ENCODE measurements around a stretch of chr5.

DNA sequence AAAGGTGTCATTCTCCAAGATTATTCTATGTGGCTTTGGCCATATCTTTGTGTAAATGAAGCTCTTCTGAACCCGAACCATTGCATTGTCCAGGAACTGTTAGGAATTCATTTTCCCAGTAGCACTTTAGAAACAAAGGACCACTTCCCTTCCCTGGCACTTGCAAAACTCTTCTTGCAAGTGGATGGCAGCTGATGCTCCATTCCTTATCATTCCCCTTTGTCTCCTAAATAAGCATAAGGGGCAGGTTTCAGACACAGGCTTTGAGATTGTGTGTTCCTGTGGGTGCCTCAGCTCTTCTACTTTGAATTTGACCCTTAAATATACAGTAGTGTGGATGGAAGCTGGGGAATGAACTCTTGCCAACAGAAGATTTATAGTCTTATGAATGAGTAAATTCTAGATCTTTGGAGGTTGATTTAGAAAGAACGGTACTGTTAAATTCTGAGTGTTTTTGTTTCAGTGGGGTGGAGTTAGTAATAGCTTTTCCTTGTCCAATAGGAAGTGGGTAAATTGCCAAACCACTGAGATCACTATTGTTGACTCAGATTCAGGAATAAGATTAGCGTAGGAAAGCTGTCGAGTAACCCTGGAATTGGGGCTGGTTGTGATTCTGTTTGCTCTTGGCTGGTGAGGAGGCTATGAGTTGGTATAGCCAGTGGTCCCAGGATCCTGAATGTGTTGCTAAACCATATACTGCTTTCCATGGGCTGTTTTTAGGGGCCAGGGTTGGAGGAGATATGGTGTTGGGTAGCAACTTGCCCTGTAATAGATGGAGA, 155.5 kb downstream of the ARHGAP26 start:
- PRO-cap, 4 experiments, result peak in 1 of 4 experiments; most common plus-strand start position 559 of the sequence (in 1); most common minus-strand start position 301 of the sequence (in 1)
- RAMPAGE, long total RNA, 2 experiments, result no peak in any of the 2 experiments
- RRBS, result no CpG with 5 or more reads among the region's 4 CpGs

DNA sequence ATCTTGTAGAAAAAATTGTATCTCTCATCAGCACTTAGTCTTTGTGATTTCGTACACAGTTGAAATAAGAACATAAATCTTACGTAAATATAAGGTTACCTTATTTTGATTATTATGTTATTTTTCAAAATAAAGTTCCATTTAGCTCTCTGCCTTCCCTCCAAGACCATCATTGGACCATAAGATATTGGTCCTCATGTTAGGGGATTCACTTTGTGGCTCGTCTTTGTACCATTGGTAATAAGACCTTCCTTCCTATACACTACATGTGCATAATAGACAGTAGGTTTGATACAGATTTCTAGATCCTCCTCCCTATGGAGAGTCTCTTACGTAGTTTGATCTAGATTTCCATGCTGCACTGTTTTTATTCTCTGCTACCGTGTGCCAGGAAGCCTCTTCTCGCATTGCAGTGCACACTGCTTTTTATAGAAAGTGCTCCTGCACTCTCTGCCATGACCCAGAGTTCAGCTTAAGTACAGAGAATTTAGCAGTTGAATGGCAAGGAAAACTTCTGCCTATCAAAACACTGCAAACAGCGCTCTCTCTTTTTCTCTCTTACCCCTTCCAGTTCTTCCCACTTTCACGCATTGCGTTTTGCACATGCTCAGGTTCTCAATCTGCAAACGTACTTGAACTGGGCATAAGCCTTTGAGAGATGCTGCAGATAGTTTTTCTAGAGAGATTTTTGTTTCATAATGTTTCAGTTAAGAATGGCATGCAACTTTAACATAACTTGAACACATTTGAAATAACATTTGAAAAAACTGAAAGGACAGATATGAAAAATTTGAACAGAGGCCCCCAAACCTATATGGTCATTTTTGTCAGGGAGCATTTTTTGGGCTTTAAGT, 187.3 kb downstream of the ARHGAP26 start:
- PRO-cap, 4 experiments, result no peak in any of the 4 experiments
- RAMPAGE, long total RNA, 2 experiments, result start-site peak on the plus strand in 1 of 2 experiments, centred at position 562 of the sequence, 5 reads per replicate
- RRBS, result no CpG with 5 or more reads among the region's 10 CpGs

DNA sequence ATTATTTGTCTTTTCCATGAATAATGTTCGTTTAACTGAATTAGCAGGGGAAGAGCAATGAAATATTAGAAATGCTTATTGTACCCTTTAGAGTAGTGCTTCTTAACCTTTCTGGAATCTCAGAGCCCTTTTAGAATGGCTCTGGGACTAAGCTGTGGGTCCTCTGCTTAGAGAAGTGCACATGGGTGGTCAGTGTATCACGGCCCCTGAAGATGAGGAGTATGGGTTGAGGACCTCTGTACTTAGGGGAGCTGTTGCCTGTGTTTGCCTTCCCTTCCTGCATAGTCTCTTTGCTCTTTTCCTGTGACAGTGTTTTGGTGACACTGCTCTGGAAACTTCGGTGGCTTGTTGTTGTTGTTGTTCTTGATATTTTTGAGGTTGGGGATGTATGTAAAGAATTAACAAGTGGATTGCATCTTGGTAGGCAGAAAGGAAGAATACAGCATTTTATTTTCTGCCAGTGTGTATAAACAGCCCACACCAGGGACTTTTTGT, 199.4 kb downstream of the ARHGAP26 start:
- PRO-cap, 4 experiments, result no peak in any of the 4 experiments
- RAMPAGE, long total RNA, 2 experiments, result no peak in any of the 2 experiments
- RRBS, result no CpG with 5 or more reads among the region's 3 CpGs

- PRO-cap, 4 experiments, result no peak in any of the 4 experiments
- RAMPAGE, long total RNA, 2 experiments, result no peak in any of the 2 experiments
- RRBS, result no CpG with 5 or more reads among the region's 11 CpGs
Observed at GRCh38 chr5:142981993-142983299, 212.3 kb downstream of the ARHGAP26 start.

- PRO-cap, 4 experiments, result no peak in any of the 4 experiments
- RAMPAGE, long total RNA, 2 experiments, result no peak in any of the 2 experiments
- RRBS, result no CpG with 5 or more reads among the region's 3 CpGs
Observed at GRCh38 chr5:143040274-143040923, 270.2 kb downstream of the ARHGAP26 start.

- PRO-cap, 4 experiments, result no peak in any of the 4 experiments
- RAMPAGE, long total RNA, 2 experiments, result no peak in any of the 2 experiments
- RRBS, result no CpG with 5 or more reads among the region's 19 CpGs
Observed at GRCh38 chr5:143093807-143094483, 309.5 kb downstream of the NR3C1 start.

- PRO-cap, 4 experiments, result no peak in any of the 4 experiments
- RAMPAGE, long total RNA, 2 experiments, result no peak in any of the 2 experiments
- RRBS, result no CpG with 5 or more reads among the region's 11 CpGs
Observed at GRCh38 chr5:143222648-143223729, 180.5 kb downstream of the NR3C1 start.

GRCh38 chr5:143346817-143347275, 56.6 kb downstream of the NR3C1 start:
- PRO-cap, 4 experiments, result no peak in any of the 4 experiments
- RAMPAGE, long total RNA, 2 experiments, result no peak in any of the 2 experiments
- RRBS, result no CpG with 5 or more reads among the region's 1 CpG

DNA sequence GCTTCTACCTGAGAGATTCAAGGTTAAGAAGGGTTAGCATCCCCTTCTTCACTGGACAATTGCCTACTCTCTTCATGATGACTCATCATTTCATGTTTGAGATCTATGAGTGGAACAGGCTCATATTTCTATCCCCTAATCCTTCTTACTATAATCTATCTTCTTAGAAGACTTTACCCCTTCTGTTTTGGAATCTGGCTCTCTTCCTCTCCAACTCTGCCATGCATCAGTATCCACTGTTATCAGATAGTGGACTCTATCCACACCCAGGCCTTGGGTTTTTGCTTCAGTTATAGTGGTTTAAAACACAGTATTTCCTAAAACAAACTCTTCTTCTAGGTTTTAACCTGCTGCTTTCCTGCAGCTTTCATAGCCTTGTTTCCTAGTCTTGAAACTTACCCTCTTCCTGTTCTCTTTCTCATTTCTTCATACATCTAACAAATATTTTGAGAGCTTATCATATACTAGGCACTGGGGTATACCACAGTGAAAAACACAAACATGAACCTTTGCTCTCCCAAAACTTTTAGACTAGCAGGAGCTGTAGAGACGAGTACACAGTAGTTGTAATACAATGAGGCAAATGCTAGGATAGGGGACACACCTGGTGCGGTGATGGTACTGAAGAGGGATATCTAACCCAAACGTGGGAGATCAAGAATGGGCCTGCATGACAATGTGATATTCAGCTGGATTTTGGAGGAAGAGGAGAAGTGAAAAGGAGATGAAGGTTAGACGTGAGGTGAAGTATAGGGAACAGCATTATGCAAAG, 54.0 kb downstream of the NR3C1 start:
- PRO-cap, 4 experiments, result no peak in any of the 4 experiments
- RAMPAGE, long total RNA, 2 experiments, result no peak in any of the 2 experiments
- RRBS, result no CpG with 5 or more reads among the region's 4 CpGs

- PRO-cap, 4 experiments, result no peak in any of the 4 experiments
- RAMPAGE, long total RNA, 2 experiments, result start-site peak on the minus strand in 1 of 2 experiments, at chr5:143353208-143353681 at its widest, 6 reads per replicate
- RRBS, result no CpG with 5 or more reads among the region's 5 CpGs
Observed at GRCh38 chr5:143352678-143353567, 50.6 kb downstream of the NR3C1 start.

DNA sequence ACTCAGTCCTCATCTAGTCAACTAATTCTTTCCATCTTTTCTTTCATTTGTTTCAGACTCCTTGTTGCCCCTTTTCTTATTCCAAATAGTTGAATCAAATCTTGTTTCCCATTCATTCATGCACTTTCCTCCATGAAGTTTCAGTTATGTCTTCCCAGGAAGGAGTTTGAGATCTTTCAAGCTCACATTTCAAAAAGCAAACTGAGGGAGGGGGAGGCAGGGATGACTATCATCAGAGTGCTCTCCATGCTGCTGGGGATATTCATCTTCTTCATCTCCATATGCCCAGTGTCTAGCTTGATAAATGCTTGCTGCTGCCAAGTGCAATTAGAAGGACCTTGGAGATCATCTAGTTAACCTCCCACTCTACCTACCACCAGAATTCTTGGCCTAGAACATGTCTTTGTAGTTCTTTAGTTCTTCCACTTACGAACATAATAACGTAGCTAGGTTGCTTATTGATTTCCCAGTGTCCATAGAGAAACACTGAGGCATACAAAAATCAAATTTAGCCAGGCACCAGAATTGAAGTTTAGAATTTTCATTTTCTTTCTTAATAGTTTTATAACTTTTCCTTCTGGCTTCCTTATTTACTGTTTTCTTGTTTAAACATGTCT, 14.4 kb downstream of the NR3C1 start:
- PRO-cap, 4 experiments, result no peak in any of the 4 experiments
- RAMPAGE, long total RNA, 2 experiments, result no peak in any of the 2 experiments
- RRBS, result no CpG with 5 or more reads among the region's 2 CpGs

DNA sequence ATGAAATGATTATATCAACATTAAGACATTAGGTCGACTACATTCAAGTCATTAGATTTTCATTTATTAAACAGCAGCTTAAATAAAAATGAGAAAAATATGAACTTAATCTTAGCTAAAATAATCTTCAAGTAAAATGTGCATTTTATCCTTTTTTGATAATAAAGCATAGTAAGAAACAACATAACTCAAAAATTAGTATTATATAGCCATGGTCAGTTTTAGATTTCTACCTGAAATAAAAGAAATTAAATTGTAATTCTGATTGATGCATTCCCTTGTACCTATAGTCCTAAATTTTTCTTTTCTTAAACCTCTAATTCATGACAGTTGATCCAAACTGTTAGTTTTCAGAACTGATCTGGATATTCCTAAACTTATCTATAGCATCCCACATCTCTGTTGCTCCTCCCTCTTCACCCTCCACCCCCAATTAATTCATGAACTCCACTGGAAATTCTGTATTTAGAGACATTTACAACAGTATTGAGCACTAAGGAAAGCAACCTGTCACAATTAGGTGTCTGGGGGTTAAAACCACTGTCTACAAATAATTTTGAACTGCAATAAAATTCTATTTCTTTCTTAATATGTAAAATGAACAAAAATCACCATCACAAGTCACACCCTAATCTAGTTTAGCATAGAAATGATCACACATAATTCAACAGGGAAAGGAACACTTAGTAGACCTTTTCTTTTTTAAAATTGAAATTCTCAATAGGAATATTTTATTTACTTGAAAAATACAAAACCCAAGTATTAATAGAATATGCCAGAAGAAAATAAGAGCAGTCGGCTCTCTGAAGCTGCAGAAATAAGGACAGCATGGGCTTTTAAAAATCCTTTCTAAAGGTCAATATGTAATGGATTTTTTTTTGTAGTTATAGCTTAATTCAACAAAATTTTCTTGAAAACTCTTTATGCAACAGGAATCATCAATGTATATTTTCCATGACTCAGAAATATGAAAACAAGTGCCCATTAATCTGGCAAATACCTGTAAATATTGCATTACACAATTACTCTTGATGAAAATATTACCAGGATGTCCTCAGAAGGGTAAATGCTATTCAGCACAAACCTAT, 8.6 kb downstream of the NR3C1 start:
- PRO-cap, 4 experiments, result no peak in any of the 4 experiments
- RAMPAGE, long total RNA, 2 experiments, result no peak in any of the 2 experiments
- RRBS, result no CpG with 5 or more reads among the region's 2 CpGs

- PRO-cap, 4 experiments, result peak in 1 of 4 experiments; most common plus-strand start chr5:143402629 (in 1)
- RAMPAGE, long total RNA, 2 experiments, result no peak in any of the 2 experiments
- RRBS, result 2% methylated on average over 9 of the region's 42 CpGs
Observed at GRCh38 chr5:143402457-143402905, 1.0 kb downstream of the NR3C1 start.

DNA sequence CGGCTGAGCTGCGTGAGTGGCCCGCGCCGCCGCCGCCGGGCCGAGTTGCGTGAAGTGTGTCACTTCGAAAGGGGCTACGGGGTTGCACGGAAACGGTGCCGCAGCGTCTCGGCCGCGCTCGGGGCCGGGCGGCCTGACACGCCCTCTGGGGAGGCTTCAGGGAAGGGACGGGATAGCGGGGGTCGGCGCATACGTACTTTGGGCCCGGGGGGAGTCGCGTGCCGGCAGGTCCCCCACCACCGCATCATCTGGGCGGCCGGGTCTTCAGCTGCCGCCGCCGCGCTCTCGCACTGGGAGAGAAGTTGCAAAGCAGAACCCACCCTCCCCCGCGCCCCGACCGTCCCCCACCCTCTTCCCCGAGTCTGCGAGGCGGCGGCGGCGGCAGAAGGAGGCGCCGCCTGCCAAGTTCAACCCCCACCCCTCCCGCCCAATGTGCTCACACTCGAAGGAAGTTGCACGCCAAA, 725 bp upstream of the NR3C1 start:
- PRO-cap, 4 experiments, result peak in 4 of 4 experiments; most common plus-strand start position 67 of the sequence (in 2); most common minus-strand start position 364 of the sequence (in 4)
- RAMPAGE, long total RNA, 2 experiments, result no peak in any of the 2 experiments
- RRBS, result 1% methylated on average over 26 of the region's 55 CpGs

DNA sequence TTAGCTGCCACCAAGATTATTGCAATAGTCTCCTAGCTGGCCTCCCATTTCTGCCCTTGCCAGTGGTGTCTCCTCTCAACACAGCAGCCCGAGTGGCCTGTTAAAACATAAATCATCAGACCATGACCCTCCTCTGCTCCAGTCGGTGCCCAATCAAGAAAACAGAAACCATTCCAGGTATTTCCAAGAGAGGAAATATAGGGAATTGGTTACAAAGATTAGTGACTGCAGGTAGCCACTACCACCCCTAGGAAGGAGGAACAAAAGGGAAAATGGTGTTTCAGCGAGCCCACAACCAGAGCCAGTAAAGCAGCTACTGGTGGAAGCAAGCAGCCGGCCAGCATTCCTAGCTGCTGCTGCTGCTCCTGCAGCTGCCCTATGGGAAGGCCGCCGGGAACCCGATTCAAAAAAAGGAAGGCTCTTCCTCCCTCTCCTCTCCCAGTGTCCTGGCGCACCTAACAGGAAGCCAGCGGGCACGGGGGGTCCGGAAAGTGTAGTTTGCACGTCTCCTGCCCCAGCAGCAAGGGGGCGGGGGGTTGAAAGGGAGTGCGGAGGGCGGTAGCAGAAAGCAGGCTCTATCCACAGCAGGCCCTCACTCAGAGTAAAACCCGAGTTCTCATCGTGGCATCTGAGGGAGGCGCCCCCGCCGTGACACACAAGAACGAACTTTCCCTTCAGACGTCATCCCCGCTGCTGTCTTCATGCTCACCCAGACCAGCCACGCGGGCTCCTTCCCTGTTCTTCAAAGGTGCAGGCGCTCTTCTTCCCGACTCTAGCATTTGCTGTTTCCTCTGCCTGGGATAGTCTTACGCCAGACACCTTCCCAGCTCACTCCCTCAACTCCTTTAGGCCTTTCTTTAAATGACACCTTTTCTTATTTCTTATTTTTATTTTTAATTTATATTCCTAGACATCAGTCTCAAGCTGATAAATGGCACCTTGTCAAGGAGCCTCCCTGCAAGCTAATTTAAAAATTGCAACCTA, 16.5 kb downstream of the GRXCR2 start:
- PRO-cap, 4 experiments, result peak in 4 of 4 experiments; most common plus-strand start position 712 of the sequence (in 1); most common minus-strand start position 603 of the sequence (in 3)
- RAMPAGE, long total RNA, 2 experiments, result no peak in any of the 2 experiments
- RRBS, result 4% methylated on average over 4 of the region's 28 CpGs

GRCh38 chr5:145946367-145947025, 10.1 kb downstream of the SH3RF2 start:
- PRO-cap, 4 experiments, result no peak in any of the 4 experiments
- RAMPAGE, long total RNA, 2 experiments, result no peak in any of the 2 experiments
- RRBS, result no CpG with 5 or more reads among the region's 2 CpGs

GRCh38 chr5:146049661-146050156, 55.7 kb downstream of the PLAC8L1 start:
- PRO-cap, 4 experiments, result no peak in any of the 4 experiments
- RAMPAGE, long total RNA, 2 experiments, result no peak in any of the 2 experiments
- RRBS, result no CpG with 5 or more reads among the region's 7 CpGs

DNA sequence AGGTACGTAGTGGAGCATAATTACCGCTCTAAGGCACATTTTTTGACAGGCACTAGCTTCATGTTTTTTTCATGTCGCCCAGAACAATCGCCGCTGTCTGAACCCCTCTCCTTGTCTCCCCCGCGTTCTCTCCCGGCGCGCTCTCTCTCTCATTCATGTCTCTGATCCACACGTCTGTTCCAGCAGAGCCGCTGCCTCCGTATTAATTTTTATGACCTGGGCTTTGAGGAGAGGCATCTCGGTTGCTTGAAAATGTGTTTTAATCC, 525 bp downstream of the POU4F3 start:
- PRO-cap, 4 experiments, result no peak in any of the 4 experiments
- RAMPAGE, long total RNA, 2 experiments, result no peak in any of the 2 experiments
- RRBS, result no CpG with 5 or more reads among the region's 14 CpGs

DNA sequence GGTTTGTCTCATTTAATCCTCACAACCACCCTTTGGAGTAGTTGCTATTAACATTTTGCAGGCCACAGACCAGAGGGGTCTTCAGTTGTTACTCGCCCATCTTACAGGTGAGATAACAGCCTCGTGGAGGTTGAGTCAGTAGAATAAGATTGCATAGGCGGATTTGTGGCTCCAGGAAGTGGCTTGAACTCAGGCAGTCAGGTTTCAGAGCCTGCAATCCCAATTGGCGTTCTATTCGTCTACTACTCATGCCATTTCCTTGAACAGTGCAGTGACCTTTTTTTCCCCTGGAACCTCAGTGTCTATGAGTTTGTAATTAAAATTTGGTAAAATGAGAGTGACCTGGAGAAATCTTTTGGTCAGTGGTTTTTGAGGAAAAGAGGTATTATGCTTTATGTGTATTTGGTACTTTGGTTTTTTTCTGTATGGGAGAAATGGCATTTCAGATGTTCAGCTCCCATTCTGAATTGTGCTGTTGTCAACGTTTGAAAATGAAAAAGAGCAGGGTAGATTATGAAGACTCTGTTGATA, 984 bp downstream of the TCERG1 start:
- PRO-cap, 4 experiments, result peak in 1 of 4 experiments; most common minus-strand start position 151 of the sequence (in 1)
- RAMPAGE, long total RNA, 2 experiments, result no peak in any of the 2 experiments
- RRBS, result no CpG with 5 or more reads among the region's 6 CpGs

GRCh38 chr5:146609323-146609607, 93.3 kb upstream of the GPR151 start:
- PRO-cap, 4 experiments, result no peak in any of the 4 experiments
- RAMPAGE, long total RNA, 2 experiments, result no peak in any of the 2 experiments
- RRBS, result no CpG with 5 or more reads among the region's 7 CpGs